Peyer's patch (tissue), 4 donors: ENCODE results near the genes TNFSF10 and ECT2.

DNA sequence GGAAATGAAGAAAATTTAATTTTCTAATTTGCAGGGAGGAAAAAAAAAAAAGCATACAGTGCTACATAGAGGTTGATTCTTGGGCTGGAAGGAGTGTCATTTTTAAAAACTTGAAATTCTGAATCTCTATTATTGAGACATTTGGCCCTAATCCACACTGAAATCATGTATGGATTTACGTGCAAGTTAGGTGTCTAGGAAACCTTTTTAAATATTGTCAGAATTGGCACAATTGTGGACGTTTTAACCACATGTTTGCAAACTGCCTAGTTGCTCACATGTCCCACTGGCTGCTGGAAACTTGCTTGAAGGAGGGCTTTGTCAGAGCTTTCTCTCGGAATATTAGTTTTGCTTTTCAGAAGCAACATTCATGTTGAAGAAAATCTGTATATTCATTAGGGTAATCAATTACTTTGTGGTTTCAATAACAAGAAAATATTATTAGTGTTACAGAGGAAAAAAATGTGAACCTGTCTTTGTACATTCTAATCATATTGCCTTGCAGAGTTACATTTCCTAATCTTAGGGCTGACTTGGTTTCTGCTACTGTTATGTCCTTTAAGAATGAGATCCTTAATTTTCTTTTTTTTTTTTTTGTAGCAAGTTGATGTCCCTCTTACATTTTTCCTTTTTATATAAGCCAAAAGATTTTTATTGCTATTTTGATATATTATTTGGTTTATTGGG lies 18.6 kb downstream of the FNDC3B start:
- PRO-cap, result no peak
- RAMPAGE, long total RNA, 4 experiments, result no peak in any of the 4 experiments

- PRO-cap, result unidirectional peak, plus-strand start at chr3:172082545
- RAMPAGE, long total RNA, 4 experiments, result no peak in any of the 4 experiments
These were observed 42.6 kb downstream of the FNDC3B start for GRCh38 chr3:172081769-172082686.

DNA sequence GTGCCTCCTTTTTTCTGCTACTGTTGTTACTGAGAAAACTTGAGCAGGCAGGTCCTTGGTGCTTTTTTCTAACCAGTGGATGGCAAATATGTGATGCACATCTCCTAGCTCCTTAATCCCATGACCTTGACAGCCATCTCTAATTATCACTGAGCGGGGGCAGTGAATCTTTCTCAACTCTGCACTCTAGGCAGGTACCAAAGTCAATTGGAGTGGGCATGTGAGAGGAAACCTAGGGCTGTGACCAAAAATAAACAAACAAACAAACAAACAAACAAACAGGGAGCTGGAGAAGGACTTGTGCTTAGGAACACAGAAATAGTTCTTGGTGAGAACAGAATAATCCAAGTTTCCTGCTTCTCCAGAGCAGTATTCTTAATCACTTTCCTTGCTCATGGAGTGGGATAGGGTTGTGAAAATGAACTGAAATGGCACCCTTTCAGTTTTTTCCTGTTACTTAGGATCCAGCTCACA lies 50.8 kb downstream of the FNDC3B start:
- PRO-cap, result no peak
- RAMPAGE, long total RNA, 4 experiments, result no peak in any of the 4 experiments

GRCh38 chr3:172115028-172115476 lies 75.7 kb downstream of the FNDC3B start:
- PRO-cap, result no peak
- RAMPAGE, long total RNA, 4 experiments, result no peak in any of the 4 experiments

DNA sequence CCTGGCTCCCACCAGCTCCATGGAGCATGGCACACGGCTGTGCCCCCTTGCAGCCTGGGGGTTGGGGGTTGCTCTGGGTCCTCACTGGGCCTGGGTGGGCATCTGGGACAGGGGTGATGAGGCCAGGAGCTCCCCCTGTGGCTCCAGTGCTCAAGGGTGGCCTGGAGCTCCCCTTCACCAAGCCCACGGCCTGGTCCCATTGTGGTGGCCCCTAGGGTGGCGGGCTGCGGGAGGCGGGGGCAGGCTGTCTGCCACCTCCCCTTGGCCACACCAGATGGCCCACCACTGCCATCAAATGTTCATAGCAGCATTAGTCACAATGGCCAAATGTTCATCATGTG lies 36.7 kb downstream of the GHSR start:
- PRO-cap, result unidirectional peak, minus-strand start at position 237 of the sequence
- RAMPAGE, long total RNA, 4 experiments, result no peak in any of the 4 experiments

GRCh38 chr3:172522917-172523878 lies at the start of gene TNFSF10:
Gene TNFSF10 (minus strand): TSS chr3:172523430.
- PRO-cap, result bidirectional peak, plus-strand start at chr3:172523297, minus-strand start at chr3:172523254; bidirectional peak, plus-strand start at chr3:172523591, minus-strand start at chr3:172523430
- RAMPAGE, long total RNA, 4 experiments, result start-site peak on the minus strand in 2 of 4 experiments, at chr3:172523382-172523454 at its widest, 189 to 483 reads per replicate

GRCh38 chr3:172553007-172553502 lies 29.8 kb upstream of the TNFSF10 start:
- PRO-cap, result no peak
- RAMPAGE, long total RNA, 4 experiments, result no peak in any of the 4 experiments

DNA sequence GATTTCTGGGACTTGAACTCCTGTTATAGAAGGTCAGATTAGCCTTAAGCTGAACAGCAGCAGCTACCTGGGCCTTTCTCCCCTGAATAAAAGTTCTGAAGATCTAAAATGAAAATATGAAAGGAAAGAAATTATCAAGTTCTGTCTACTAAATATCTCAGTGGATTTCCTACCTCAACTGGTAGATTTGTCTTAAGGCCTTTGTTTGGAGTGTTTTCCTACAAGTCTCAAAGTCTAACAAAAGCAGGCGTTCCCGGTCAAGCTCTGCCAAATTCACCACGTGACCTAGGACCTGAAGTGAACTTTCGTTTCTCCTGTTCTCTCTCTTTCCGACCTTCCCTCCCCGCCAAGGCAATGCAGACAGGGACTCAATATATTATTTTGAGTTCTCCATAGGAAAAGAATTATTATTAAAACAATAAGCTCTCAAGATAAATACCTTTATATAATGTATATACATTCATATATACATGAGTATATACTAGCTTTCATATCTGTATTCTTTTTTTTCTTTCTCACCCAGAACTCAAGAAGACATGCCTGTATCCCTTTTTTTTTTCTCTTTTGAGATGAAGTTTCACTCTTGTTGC lies 71.3 kb upstream of the TNFSF10 start:
- PRO-cap, result bidirectional peak, plus-strand start at position 324 of the sequence, minus-strand start at position 235 of the sequence
- RAMPAGE, long total RNA, 4 experiments, result no peak in any of the 4 experiments

DNA sequence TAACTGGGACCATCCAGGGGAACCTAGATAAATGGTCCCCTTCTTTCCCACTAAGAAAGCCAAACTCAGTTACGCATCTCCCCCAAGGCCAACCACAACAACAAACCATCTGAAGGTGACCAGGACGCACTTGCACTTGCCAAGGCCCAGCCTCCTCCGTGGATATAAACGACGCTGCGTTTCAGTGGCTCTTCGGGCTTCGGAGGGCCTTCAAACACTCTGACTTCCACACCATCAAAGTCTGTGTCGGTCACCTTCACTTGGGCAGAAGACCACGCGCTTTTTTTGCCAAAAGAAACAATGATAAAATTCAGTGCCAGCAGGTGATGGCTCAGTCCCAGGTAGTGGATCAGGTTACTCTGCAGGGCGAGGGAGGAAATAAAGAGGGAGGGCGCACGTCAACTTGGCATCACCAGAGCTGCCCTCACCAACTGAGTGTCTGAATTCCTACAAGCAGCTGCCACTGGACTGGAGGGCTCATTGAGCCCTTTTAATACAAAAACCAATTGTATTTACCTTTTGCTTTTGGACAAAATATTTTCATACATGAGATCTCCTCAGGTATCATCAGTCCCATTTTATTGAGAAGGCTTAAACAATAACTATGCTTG lies 63.0 kb downstream of the NCEH1 start:
- PRO-cap, result no peak
- RAMPAGE, long total RNA, 4 experiments, result no peak in any of the 4 experiments

GRCh38 chr3:172750133-172751135 lies at the start of gene ECT2:
Gene ECT2 (plus strand): TSS chr3:172750726.
- PRO-cap, result bidirectional peak, plus-strand start at chr3:172750756, minus-strand start at chr3:172750567; bidirectional peak, plus-strand start at chr3:172750998, minus-strand start at chr3:172750948
- RAMPAGE, long total RNA, 4 experiments, result start-site peak on the plus strand in 3 of 4 experiments, at chr3:172750685-172750784 at its widest, 21 to 27 reads per replicate

- PRO-cap, result unidirectional peak, plus-strand start at chr3:173395952
- RAMPAGE, long total RNA, 4 experiments, result no peak in any of the 4 experiments
These were observed 1.8 kb upstream of the NLGN1 start for GRCh38 chr3:173395740-173396204.

DNA sequence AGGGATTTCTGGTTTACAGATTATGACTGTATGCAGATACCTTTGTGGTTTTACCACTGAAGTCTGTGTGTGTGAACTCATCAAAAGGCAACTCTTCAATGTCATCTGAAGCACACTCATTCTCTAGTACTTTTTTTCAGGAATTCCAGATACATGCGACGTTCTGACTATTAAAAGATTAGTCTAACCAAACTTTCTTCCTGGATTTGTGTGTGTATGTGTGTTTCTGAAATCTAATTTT lies 188.6 kb downstream of the NLGN1 start:
- PRO-cap, result no peak
- RAMPAGE, long total RNA, 4 experiments, result no peak in any of the 4 experiments

GRCh38 chr3:173970805-173971682 lies 573.5 kb downstream of the NLGN1 start:
- PRO-cap, result no peak
- RAMPAGE, long total RNA, 4 experiments, result no peak in any of the 4 experiments

- PRO-cap, result bidirectional peak, plus-strand start at chr3:174441006, minus-strand start at chr3:174440846; bidirectional peak, plus-strand start at chr3:174441289, minus-strand start at chr3:174441116; bidirectional peak, plus-strand start at chr3:174441600, minus-strand start at chr3:174441506; unidirectional peak, minus-strand start at chr3:174441650
- RAMPAGE, long total RNA, 4 experiments, result start-site peak on the plus strand in 2 of 4 experiments, at chr3:174440897-174441004 at its widest, 13 to 21 reads per replicate
These were observed 418.1 kb upstream of the NAALADL2 start for GRCh38 chr3:174440625-174441866.

GRCh38 chr3:177024445-177025427 lies 172.5 kb downstream of the TBL1XR1 start:
- PRO-cap, result no peak
- RAMPAGE, long total RNA, 4 experiments, result no peak in any of the 4 experiments

- PRO-cap, result no peak
- RAMPAGE, long total RNA, 4 experiments, result start-site peak on the minus strand in 1 of 4 experiments, at chr3:177035240-177036040 at its widest, 6 to 14 reads per replicate
These were observed 161.8 kb downstream of the TBL1XR1 start for GRCh38 chr3:177035269-177036097.

DNA sequence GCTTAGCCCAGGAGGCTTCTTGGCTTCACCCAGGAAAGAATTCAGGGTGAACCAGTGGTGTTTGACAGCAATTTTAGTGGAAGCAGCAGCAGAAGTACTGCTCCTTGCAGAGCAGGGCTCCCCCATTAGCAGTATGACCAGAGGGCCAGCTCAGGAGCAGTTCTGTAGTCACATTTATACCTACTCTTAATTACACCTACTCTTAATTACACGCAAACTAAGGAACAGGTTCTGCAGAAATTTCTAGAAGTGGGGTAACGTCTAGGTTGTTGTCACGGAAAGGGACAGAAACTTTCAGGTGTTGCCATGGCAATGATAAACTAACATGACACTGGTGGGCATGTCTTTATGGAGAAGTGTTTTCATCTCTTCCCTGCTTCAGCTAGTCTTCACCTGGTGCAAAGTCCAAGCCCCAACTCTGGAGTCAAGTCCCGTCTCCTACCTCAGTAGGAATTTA lies 55.1 kb downstream of the TBL1XR1 start:
- PRO-cap, result no peak
- RAMPAGE, long total RNA, 4 experiments, result no peak in any of the 4 experiments

DNA sequence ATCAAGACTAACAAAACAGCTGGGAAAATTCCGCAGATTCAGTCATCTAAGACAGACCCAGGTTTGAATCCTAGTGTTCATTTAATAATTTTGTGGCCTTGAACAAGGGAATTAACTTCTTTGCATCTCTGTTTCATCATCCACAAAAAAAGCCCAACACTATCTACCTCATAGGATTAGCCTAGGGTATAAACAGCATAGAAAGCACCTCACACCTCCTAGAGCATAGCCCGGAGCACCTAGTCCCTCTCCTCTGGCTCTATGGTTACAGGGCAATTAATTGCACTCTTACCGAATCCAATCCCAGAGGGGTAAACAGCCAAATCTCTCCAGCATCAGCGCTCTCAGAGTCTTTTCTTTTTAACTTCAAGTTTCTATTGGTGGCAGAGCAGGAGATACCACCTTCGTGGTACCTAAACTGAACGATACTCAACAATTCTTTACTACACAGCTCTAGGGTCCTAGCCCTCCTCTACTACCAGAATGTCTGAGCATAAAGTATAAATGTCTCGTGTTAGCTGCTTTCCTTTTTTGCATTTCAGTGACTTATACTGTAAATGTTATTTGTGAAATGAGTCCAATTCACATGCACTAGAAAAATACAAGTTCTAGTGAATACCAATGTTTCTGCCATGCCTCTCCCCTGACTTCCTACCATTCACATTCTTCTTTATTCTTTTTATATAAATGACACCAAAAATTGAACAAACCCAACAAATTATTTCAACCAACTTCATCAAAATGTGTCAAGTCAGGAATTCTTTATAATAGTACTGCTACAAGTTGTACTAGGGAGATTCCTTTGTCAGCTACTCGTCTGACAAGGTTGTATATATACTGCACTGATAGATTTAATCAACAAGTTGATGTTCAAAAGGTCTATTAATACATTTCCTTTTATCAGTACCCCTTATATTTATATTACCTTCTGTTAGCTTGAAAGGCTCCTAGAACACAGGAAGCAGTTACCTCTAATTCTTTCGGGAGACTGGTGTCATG lies 3.2 kb downstream of the TBL1XR1 start:
- PRO-cap, result no peak
- RAMPAGE, long total RNA, 4 experiments, result no peak in any of the 4 experiments

- PRO-cap, result no peak
- RAMPAGE, long total RNA, 4 experiments, result no peak in any of the 4 experiments
These were observed 49.5 kb upstream of the TBL1XR1 start for GRCh38 chr3:177246709-177247293.

GRCh38 chr3:177357264-177357832 lies 160.1 kb upstream of the TBL1XR1 start:
- PRO-cap, result bidirectional peak, plus-strand start at chr3:177357696, minus-strand start at chr3:177357420
- RAMPAGE, long total RNA, 4 experiments, result no peak in any of the 4 experiments